Measurements from ENCODE around the gene PUS1.

DNA sequence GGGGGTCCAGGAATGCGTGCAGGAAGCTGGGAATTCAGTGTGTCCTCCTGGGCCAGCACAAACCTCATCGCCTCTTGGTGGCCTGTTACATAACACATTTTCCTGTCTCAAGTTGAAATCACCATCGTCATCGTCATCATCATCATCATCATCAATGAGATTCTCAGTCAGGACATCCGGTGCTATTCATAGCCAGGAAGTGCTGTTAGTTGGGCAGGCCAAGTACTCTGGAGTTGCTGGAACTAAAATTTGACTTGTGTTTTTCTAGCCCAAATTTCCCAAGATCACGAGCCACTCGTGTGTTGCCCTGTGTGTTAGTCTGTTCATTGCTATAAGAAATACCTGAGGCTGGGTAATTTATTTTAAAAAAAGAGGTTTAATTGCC lies 96.4 kb downstream of the ADGRD1 start:
- PRO-cap, result no peak

GRCh38 chr12:131239715-131240191 lies 286.0 kb downstream of the ADGRD1 start:
- PRO-cap, result no peak

GRCh38 chr12:131645535-131645855 lies 65.4 kb upstream of the SFSWAP start:
- PRO-cap, result no peak

- PRO-cap, result no peak
Measured at GRCh38 chr12:131745745-131746407, 35.0 kb downstream of the SFSWAP start.

GRCh38 chr12:131793006-131793423 lies 35.2 kb upstream of the MMP17 start:
- PRO-cap, result no peak

DNA sequence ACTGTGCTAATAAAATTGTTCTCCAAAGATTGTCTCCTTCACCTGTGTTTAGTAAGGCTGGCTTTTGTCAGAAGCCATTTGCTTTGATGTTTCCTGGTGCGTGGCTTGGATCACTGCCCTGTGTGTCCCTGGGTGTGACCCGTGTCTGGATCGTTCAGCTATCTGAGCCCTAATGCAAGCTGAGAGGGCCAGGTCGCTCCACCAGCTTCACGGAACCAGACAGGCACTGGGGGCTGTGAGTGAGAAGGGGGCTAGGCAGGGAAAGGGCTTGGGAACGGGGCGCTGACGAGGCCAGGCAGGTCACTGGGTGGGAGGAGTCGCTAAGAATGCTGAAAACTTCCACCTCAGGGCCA lies 24.3 kb upstream of the MMP17 start:
- PRO-cap, result no peak

GRCh38 chr12:131908266-131908855 lies 13.9 kb downstream of the ULK1 start:
- PRO-cap, result no peak

DNA sequence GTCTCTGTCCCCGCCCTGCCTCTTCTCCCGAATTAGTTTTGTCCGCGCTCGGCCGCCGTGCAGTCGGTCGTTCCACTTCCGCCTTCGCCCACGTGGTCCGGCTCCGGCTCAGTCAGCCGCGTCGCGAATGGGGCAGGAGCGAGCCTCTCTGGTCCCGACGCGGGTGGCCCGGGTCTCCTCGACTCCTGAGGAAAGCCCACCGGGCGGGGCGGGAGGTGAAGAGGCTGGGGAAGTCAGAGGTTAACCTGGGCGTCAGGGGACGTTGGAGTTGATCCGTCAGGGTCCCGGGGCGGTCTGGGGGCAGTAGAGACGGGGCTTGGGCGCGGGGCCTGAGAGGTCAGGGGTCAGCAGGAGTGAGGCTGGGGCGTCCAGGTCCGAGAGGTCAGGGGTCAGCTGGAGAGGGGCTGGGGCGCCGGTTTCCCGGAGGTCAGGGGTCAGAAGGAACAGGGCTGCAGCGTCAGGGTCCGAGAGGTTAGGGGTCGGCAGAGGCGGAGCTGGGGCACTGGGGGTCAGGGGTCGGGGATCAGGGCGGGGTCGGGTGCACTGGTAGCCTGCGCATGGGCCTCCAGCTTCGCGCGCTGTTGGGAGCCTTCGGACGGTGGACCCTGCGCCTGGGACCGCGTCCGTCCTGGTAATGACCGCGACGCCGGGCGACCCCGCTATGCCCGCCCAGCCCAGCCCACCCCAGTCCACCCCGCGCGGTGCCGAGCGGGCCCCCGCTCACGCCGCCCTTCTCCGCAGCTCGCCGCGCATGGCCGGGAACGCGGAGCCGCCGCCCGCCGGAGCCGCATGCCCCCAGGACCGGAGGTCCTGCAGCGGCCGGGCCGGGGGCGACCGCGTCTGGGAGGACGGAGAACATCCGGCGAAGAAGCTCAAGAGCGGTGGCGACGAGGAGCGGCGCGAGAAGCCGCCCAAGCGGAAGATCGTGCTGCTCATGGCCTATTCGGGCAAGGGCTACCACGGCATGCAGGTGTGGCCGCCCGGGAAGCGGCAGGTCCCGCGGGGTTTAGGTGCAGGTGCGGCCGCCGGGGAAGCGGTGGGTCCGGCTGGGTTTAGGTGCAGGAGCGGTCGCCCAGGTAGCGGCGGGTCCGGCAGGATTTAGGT lies at the start of gene PUS1:
Gene PUS1, plus strand, starts transcription at position 111 of the 1,104 bp plus-strand sequence.
- PRO-cap, result bidirectional peak, plus-strand start at position 111 of the sequence, minus-strand start outside the sequence

- PRO-cap, result no peak
Measured at GRCh38 chr12:131932045-131933101, 3.3 kb downstream of the PUS1 start.

GRCh38 chr12:131941371-131941929 lies 8.3 kb upstream of the EP400 start:
- PRO-cap, result no peak

DNA sequence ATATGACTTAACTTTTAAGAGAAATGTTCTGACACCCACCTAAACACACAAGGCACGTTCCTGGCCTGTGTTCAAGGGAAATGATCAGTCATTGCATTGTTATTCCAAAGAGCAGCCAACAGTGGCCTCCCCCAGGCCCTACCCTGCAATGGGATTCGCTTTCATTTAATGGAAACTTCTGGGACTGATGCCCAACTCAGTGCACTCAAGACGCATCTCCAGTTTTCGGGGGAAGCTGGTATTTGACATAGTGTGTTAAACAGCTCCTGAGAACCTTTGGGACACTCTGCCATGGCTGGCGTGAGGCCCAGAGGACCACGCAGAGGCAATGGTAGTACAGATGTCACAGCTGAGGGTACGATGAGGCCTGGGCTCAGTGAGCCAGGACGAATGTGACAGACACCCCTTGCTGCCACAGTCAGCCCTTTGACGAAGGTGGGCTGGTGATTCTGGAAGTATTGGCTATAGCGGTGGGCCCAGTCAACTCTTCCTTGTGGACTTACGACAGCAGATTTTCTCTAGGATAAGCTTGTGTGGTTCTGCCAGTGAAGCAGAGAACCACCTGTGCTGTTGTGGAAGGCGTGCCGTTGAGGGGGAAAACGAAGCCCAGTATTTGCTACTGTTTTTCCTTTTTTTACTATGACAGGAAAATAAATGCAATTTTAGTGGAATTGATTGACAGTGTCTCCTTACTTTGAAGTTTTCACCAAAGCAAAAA lies 65.7 kb downstream of the DDX51 start:
- PRO-cap, result no peak

- PRO-cap, result no peak
Measured at GRCh38 chr12:132134217-132134886, 9.8 kb downstream of the DDX51 start.

GRCh38 chr12:132144784-132144964 lies 417 bp downstream of the NOC4L start:
- PRO-cap, result no peak

DNA sequence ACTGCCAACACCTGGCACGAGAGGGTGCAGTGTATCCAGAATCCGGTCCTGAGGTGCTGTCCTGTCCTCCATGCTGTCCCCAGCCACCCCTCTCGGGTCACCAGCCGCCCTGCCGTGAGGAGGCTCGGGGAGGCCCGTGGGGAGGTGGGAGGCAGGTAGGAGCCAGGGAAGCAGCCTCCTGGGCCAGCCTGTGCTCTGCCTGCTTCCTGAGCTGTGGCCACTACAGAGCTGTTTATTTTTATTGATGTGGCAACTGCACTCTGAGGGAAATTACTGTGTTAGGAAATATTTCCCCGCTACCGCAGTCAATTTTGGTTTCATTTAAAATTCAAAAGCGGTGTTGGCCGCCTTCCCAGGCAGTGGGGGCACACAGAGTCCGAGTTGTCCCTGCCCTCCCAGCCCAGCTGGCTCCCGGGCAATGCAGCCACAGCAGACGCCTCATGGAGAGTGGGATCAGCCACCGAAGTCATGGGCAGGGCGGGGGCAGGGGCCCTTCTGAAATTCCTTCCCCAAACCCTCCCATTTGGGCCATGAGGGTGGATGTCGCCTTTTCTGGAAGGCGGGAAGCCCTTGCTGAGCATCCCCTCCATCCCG lies 18.4 kb downstream of the NOC4L start:
- PRO-cap, result no peak

GRCh38 chr12:132470828-132471447 lies 19.0 kb upstream of the FBRSL1 start:
- PRO-cap, result unidirectional peak, plus-strand start at chr12:132471064

DNA sequence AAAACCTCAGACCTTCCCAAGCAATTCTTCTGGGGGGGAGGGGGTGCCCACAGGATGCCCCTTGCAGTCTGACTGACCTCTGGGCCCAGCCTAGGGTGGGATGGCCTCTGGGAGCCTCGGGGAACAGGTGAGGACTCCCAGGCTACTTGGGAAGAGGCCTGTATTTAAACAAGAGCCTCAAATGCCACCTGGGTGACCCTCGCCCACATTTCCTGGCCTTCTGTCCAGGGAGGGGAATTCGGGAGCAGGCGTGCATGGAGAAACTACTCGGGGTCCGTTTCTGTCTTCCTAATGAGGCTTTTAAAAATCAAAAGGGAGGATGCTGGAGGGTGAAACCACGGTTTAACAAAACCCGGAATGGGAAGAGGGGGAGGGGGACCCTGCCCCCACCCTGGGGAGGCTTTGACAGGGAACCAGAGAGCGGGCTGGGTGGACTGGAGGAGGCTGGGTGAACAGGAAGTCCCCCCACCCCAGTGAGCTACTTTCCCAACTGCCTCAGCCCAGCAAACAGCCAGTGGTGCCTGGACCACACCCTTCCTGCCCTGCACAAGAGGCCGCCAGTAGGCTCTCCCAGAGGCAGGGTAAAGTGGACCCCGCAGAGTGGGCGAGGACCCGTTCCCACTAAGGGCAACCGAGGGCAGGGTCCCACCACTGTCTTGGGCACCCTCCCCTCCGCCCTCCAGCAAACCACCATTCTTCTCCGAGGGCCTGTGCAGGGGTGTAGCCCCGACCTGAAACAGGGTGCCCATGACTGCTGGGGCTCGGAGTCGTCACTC lies 1.5 kb upstream of the FBRSL1 start:
- PRO-cap, result no peak

- PRO-cap, result no peak
Measured at GRCh38 chr12:132493718-132494319, 3.9 kb downstream of the FBRSL1 start.

- PRO-cap, result no peak
Measured at GRCh38 chr12:132510524-132511045, 20.6 kb downstream of the FBRSL1 start.

DNA sequence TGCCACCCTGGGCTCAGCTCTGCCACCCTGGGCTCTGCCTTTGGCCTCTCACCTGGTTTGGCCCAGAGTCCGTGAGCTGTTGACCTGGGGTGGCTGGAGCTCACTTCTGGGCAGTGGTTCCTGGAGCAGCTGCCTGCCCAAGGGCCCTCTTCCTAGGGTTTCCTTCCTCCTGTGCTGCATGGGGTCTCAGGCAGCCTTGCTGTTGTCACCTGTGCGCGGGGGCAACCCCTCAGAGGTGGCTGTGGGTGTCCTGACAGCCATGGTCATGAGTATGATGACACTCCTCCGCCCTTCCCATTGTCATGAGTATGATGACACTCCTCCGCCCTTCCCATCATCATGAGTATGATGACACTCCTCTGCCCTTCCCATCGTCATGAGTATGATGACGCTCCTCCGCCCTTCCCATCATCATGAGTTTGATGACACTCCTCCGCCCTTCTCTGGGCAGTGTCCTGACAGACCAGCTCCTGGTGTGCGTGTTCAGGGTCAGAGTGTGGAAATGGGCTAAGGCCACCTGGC lies 39.9 kb downstream of the FBRSL1 start:
- PRO-cap, result no peak

DNA sequence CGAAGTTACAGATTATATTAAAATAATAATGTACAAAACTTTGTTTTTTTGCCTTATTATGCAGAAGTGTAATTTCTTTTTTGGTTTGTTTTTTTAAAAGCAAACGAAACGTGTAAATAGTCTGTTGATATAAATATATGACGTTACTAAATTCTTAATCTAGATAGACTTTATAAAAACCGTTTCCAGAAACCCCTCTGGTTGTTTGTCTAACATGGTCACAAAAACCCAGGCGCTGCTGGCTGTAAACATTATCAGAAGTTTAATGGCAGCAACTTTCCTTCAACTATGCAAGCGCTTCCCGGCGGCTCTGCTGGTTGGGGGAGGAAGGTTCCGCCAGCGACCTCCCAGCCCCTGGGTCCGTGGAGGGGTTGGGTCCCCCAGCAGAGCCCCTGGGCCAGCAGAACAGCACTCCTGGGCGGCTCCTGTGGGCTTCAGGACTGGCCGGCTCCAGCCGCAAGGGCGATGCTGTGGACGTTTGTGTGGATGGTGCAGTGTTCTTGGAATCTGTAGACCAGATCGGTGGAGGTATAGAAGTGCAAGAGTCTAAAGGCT lies 26.0 kb downstream of the LRCOL1 start:
- PRO-cap, result no peak

Measured in ascending aorta (tissue), 1 donor.